Measurements from ENCODE around the genes PPP1CA and ALDH3B1.

GRCh38 chr11:67185497-67185929 lies 66.5 kb downstream of the KDM2A start:
- PRO-cap, 6 experiments = no peak in any of the 6 experiments
- RAMPAGE, long total RNA, 2 experiments = no peak in any of the 2 experiments
- RRBS = no CpG with 5 or more reads among the region's 9 CpGs

GRCh38 chr11:67228190-67228829 lies 38.0 kb upstream of the GRK2 start:
- PRO-cap, 6 experiments = no peak in any of the 6 experiments
- RAMPAGE, long total RNA, 2 experiments = no peak in any of the 2 experiments
- RRBS = no CpG with 5 or more reads among the region's 13 CpGs

DNA sequence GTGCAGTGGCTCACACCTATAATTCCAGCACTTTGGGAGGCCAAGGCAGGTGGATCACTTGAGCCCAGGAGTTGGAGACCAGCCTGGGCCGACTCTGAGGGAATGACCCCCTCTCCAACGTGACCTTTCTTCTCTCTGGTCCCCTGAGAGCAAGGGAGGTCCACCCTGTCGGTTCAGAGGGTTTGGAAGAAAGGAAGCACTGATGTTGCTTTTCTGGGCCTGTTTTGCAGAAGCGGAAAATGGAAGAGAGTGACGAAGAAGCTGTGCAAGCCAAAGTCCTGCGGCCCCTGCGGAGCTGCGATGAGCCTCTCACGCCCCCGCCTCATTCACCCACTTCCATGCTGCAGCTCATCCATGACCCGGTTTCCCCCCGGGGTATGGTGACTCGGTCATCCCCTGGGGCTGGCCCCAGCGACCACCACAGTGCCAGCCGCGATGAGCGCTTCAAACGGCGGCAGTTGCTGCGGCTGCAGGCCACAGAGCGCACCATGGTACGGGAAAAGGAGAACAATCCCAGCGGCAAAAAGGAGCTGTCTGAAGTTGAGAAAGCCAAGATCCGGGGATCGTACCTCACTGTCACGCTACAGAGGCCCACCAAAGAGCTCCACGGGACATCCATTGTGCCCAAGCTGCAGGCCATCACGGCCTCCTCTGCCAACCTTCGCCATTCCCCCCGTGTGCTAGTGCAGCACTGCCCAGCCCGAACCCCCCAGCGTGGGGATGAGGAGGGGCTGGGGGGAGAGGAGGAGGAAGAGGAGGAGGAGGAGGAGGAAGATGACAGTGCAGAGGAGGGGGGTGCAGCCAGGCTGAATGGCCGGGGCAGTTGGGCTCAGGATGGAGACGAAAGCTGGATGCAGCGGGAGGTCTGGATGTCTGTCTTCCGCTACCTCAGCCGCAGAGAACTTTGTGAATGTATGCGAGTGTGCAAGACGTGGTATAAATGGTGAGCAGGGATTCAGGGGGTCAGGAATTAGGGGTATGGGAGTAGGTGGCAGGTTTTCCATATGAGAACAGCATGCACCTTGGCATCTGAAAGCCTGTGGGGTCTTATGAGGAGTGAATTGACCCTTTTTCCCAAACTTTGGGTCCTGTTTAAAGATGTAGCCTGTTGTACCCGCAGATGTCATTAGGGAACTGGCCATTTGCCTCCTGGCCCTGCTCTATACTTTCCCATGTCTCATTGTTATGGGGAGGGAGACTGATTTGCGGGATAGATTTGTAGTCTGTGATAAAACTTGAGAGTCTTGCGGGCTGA lies 16.0 kb upstream of the GRK2 start:
- PRO-cap, 6 experiments = no peak in any of the 6 experiments
- RAMPAGE, long total RNA, 2 experiments = no peak in any of the 2 experiments
- RRBS = no CpG with 5 or more reads among the region's 42 CpGs

- PRO-cap, 6 experiments = no peak in any of the 6 experiments
- RAMPAGE, long total RNA, 2 experiments = no peak in any of the 2 experiments
- RRBS = no CpG with 5 or more reads among the region's 30 CpGs
These were observed 4.4 kb upstream of the ANKRD13D start for GRCh38 chr11:67284628-67285217.

DNA sequence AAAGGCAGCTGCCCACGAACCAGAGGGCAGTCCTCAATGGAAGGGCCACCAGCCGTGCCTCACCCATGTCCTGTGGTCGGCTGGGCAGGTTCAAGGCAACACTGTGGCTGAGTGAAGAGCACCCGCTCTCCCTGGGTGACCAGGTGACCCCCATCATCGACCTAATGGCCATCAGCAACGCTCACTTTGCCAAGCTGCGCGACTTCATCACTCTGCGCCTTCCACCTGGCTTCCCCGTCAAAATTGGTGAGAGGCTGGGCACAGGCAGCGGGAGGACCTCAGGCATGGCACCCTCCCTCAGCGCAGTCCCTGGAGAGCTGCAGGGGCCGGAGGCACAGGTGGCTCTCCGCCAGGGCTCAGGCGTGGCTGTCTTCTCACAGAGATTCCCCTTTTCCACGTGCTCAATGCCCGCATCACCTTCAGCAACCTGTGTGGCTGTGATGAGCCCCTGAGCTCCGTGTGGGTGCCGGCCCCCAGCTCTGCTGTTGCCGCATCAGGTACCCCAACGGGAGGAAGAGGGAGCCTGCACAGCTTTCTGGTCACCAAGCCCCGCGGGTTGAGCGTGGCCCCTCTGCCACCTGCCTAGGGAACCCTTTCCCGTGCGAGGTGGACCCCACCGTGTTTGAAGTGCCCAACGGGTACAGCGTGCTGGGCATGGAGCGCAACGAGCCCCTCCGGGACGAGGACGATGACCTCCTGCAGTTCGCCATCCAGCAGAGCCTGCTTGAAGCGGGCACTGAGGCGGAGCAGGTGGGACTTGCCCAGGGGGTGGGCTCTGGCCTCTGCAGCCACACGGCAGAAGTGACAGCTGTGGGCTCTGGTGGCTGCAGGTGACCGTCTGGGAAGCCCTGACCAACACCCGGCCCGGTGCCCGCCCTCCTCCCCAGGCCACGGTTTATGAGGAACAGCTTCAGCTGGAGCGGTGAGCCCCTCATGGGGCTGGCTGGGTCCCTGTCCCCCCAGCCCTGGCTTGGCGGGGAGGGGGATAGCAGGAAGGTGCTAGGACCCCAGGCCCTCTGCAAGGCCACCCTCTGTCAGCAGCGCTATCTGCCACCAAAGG lies 2.1 kb upstream of the SSH3 start:
- PRO-cap, 6 experiments = no peak in any of the 6 experiments
- RAMPAGE, long total RNA, 2 experiments = no peak in any of the 2 experiments
- RRBS = no CpG with 5 or more reads among the region's 46 CpGs

GRCh38 chr11:67316958-67317989 lies 13.9 kb downstream of the SSH3 start:
- PRO-cap, 6 experiments = peak in 6 of 6 experiments; most common plus-strand start chr11:67317498 (in 6); most common minus-strand start chr11:67317254 (in 6)
- RAMPAGE, long total RNA, 2 experiments = start-site peak on the plus strand in 1 of 2 experiments, at chr11:67317842-67317858 at its widest, 19 reads per replicate
- RRBS = 1% methylated on average over 27 of the region's 70 CpGs

DNA sequence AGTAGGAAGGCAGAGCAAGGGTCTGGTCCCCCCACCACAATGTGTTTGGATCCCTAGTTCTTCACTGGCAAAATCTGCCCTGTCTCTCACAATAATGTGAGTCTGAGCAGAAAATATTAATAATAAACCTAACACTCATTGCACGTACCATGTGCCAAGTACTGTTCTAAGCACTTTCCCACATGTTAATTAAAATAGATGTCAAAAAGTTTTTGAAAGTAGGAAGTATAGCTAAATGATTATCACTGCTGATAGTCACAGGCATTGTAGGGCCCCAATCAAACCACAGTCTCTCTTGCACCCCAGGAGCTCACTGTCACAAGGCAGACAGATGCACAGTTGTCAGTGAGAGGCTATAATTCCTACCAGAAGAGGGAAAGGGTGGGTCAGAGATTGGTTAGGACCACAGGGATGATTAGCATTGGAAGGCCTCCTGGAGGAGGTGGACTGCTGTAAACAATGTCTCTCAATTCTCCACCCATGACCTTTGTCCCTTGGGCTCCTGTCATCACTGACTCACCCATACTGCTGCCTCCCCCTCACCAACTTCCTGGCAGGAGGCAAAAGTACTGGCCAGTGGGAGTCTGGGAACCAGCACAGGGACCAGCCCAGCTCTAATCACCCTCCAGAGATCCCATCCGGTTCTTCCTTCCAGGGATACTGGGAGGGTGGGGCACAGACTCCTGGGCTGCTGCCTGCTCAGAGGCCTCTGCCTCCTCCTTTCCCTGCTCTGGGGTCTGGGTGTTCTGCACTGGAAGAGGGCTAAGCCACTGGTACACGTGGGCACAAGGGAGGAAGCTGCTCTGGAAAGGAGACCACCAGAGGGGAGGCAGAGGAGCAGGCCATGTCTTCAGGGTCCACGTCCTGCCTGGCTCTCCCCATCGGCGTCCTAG lies 1.1 kb upstream of the POLD4 start:
- PRO-cap, 6 experiments = peak in 3 of 6 experiments; most common plus-strand start position 576 of the sequence (in 2); most common minus-strand start position 513 of the sequence (in 2)
- RAMPAGE, long total RNA, 2 experiments = no peak in any of the 2 experiments
- RRBS = no CpG with 5 or more reads among the region's 6 CpGs

DNA sequence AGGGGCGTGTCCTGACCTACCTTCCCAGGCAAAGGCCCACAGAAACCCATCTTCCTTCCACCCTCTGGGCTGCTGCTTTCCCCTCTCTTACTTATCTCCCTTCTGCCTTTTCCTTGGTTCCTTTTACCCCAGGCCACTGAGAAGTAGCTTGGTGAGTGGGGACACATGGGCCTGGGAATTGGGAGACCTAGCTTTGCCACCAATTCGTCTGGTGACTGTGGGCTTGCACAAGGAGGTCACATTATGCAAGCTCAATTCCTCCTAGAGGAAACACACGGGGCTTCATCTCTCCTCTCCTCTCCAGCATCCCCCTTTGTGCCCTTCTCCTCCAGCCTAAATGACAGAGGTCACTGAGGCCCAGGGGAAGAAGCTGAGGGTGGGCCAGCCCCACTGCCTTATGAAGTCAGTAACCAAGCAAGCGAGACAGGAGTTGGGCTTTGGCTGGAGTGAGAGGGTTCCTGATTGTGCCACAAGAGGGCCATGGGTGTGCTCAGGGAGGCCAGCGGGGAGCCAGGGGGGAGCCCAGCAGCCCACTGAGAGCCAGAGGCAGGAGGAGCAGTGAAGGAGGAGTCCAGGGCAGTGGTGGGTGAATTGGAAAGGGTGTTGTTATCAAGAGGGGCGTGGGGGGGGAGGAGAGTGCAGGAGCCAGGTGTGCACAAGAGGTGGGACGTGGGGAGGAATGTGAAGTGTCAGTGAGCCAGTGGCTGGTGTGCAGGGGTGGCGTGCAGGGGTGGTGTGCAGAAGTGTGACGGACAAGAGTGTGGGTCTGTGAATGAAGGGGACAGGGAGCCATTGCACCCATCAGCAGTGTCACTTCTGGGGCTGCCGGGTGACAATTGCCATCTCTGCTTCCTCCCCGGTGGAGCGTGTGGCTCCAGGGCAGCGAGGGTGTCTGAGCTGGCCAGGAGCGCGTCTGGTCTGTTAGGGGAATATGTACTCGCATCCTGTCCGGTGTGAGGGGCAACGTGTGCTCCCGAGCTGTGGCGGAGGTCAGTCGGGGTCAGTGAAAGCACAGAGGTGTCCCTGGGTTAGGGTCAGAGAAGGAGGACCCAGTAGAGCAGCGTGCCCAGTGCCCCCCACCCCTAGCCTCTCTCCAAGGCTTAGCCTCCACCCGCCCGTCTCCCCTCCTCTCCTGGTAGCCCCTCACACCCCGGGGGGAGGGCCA lies 1.9 kb downstream of the CLCF1 start:
- PRO-cap, 6 experiments = no peak in any of the 6 experiments
- RAMPAGE, long total RNA, 2 experiments = no peak in any of the 2 experiments
- RRBS = 7% methylated on average over 5 of the region's 25 CpGs

DNA sequence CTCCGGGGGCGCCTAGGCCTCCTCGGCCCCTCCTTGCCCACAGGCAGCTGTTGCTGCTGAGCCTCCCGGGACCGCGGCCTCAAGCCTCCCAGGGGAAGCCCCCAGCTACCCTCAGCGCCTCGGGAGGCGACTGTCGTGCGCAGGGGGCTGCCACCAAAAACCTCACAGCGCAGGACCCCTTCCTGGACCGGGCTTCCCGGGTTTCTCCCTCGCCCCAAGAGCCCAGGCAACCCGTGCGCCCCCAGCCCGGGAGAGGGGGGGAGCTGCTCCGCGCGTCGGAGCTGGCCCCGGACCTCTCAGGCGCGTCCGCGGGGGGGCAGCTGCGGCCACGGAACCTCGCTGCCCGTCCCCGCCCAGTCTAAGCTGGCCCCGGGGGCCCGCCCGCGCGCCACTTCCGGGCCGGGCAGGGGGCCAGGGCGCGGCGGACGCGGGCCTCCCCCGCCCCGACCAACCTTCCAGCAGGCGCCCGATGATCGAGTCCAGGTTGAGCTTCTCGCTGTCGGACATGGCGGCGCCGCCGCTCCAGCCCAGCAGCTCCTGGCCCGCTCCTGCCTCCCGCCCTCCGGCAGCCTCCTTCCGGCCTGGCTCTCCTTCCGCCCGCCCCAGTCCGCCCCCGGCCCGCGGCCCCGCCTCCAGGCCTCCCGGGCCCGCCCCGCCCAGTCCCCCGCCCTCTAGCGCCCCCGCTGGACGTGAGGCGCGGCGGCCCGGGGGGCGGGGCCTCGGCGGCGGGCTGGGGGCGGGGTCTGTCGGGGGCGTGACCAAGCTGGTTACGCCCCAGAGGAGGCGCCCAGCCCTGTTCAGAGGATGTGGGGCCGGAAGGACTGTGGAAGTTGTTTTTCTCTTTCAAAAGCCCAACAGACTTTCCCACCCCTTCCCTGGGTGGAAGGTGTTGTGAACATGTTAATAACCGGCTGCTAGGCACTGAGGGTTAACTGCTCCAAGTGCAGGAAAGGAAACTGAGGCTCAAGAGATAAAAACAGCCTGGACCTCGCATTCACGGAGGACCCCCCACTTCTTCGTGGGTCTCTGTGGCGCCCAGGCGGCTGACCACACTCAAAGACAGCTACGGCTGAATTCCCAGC lies at the start of gene PPP1CA:
Gene PPP1CA, minus strand, starts transcription at position 583 of the 1,082 bp plus-strand sequence.
- PRO-cap, 6 experiments = peak in 6 of 6 experiments; most common plus-strand start position 800 of the sequence (in 6); most common minus-strand start position 308 of the sequence (in 4)
- RAMPAGE, long total RNA, 2 experiments = start-site peak on the minus strand in 2 of 2 experiments, centred at positions 560 to 566 of the sequence, 631 to 1,941 reads per replicate
- RRBS = 1% methylated on average over 45 of the region's 94 CpGs

DNA sequence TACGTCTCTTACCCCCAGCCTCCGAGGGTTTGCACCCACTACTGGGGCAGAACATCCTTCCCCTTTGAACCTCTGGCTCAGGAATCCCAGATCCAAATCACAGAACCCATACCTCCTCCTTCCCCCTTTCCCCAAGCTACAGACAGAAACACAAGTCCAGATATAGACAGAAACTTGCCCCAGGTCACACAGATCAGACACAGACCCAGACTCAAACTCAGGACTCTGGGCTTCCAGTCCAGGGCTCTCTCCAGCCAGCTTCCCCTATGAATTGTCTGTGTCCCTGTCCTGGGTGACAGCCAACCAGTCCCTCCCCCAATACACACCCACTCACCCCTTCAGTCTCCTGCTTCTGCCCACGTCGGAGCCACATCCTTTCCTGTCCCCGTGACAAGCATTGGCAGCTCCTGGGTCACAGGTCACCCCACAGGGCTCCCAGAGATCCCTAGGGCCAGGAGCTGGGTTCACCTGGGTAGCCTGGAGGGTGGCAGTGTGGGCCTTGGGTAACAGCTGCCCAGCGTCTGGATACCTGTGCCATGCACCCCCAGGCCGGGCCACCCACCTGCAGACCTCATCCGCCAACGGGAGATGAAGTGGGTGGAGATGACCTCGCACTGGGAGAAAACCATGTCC lies 770 bp downstream of the TBC1D10C start:
- PRO-cap, 6 experiments = no peak in any of the 6 experiments
- RAMPAGE, long total RNA, 2 experiments = no peak in any of the 2 experiments
- RRBS = 46% methylated on average over 4 of the region's 10 CpGs

DNA sequence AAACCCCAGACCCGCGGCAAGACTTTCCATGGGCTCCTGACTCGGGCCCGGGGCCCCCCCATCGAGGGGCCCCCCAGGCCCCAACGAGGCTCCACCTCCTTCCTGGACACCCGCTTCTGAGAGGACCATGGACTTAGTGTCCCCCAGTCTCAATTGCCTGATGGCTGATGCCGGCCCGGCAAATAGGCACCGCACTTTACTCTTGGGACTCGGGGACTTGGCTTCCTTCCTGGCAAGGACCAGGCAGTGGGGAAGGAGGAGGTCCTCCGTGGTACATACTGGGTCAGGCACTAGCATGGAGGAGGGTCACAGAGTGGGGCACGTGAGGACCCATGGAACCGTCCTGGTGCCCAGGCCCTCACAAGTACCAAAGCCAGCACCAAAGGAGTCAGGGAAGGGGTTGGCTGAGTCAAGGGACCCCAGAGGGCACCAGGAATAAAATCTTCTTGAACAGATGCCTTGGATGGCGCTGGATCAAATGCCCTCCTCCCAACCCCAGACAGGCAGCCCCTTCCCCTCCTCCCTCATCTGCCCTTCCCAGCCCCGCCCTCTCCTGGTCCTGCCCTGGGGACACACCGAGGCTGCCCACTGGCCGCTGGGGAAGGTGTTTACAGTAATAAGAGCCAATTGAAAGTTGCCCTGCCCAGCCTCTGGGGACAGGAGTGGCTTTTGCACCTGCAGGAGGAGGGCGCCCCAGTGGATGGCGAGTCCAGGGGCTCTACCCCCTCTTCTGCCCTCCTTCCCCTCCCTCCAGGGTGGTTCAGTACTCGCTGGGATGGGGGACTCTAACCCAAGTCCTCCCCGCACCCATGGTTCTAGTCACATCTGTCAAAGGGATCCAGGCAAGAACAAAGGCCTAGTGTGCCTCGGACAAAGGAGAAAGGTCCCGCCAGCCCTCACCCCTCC lies 5.6 kb upstream of the CARNS1 start:
- PRO-cap, 6 experiments = no peak in any of the 6 experiments
- RAMPAGE, long total RNA, 2 experiments = no peak in any of the 2 experiments
- RRBS = 52% methylated on average over 3 of the region's 24 CpGs

GRCh38 chr11:67438248-67438931 lies 908 bp upstream of the PTPRCAP start:
- PRO-cap, 6 experiments = no peak in any of the 6 experiments
- RAMPAGE, long total RNA, 2 experiments = no peak in any of the 2 experiments
- RRBS = 72% methylated on average over 6 of the region's 38 CpGs

DNA sequence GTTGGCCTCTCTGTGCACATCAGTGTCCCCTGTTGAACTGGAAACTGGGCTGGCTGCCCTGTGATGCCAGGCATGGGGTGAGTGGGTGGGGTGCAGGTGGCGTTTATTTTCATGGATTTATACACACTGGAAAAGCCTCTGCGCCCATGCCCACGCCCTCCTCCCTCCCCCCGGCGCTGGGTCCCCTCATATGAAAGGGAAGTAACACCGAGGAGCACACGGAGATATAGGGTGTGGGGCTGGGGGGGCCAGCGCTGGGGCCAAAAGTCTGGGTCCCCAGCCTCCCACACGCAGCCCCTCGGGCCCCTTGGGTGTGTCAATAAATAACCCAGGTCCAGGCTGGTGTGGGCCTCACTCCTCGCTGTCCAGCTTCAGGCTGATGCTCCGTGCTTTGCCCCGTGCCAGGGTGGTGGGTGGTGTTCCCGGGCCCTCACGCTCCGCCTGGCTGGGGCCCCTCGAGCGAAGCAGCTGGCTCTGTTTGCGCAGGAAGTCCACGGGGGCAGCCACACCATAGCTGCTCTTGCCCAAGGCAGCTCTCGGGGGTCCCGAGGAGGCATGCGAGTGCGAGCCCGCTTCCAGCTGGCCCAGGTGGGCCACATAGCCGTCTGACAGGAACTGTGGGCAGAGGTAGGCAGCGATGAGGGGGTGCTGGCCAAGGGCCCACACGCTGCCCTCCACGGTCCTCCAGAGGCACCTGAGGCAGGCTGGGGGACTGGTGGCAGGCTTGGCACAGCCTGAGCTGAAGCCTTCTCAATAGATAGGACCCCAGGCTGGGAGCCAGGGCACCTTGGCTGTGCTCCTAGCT lies 9.1 kb downstream of the AIP start:
- PRO-cap, 6 experiments = no peak in any of the 6 experiments
- RAMPAGE, long total RNA, 2 experiments = no peak in any of the 2 experiments
- RRBS = no CpG with 5 or more reads among the region's 29 CpGs

DNA sequence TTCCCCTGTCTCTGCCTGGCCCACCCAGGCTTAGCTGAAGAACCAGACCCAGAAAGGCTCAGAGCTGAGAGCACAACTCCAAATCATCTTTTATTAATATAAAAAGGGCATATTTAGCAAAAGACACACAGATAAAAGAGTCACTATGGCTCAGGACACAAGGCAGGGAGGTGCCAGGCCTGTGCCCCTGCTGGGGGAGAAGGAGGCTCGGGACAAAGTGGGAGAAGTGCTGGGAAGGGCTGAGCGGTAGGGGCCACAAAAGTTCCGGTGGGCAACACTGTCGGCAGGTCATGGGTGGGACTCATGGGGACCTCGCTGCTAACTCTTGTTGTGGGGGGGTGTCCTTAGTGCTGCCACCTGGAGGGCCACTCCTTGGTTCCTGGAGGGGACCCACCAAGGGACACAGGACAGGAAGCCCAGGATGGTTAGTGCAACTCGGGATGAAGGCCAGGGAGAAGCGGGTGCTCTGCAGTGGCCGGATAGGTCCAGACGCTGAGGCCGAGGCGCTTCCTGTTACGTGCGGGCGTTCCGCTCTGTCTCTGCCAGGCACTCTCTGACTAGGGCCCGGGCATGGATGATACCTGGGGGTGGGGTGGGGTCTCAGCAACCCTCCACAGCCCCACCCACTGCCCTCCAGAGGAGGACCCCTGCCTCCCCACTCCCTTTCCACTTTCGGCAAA lies 1.4 kb downstream of the CDK2AP2 start:
- PRO-cap, 6 experiments = no peak in any of the 6 experiments
- RAMPAGE, long total RNA, 2 experiments = no peak in any of the 2 experiments
- RRBS = 56% methylated on average over 4 of the region's 17 CpGs

GRCh38 chr11:67508307-67508912 lies 448 bp upstream of the CDK2AP2 start:
- PRO-cap, 6 experiments = peak in 6 of 6 experiments; most common plus-strand start chr11:67508492 (in 4); most common minus-strand start chr11:67508642 (in 6)
- RAMPAGE, long total RNA, 2 experiments = start-site peak on the minus strand in 1 of 2 experiments, at chr11:67508637-67508697 at its widest, 75 reads per replicate
- RRBS = 2% methylated on average over 39 of the region's 68 CpGs

GRCh38 chr11:67572645-67573272 lies 10.9 kb upstream of the GSTP1 start:
- PRO-cap, 6 experiments = no peak in any of the 6 experiments
- RAMPAGE, long total RNA, 2 experiments = no peak in any of the 2 experiments
- RRBS = no CpG with 5 or more reads among the region's 16 CpGs

GRCh38 chr11:67620714-67621146 lies 9.0 kb downstream of the NUDT8 start:
- PRO-cap, 6 experiments = no peak in any of the 6 experiments
- RAMPAGE, long total RNA, 2 experiments = no peak in any of the 2 experiments
- RRBS = no CpG with 5 or more reads among the region's 11 CpGs

DNA sequence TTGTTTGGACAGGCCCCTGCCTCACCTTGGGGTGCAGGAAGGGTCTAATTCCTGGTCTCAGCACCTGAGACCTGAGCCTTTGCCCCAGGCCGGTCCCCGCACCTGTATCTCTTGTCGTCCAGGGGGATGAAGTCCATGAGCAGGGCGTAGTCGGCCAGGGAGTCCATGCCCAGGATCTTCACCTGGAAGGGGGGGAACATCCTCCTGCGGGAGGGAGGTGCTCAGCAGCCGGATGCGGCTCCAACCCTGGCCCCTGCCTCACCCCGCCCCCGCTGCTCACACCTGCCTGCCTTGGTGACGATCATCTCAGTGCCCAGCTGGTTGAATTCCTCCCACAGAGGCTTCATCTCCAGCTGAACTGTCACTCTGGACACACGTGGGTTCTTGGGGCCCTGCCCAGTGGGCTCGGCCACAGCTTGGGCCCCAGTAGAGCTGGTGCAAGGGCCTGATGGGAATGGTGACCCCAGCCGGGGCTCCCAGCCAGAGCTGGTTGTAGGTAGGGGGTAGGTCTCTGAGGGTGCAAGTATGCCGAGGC lies 4.8 kb downstream of the TBX10 start:
- PRO-cap, 6 experiments = no peak in any of the 6 experiments
- RAMPAGE, long total RNA, 2 experiments = no peak in any of the 2 experiments
- RRBS = no CpG with 5 or more reads among the region's 15 CpGs

GRCh38 chr11:67997374-67998057 lies 6.4 kb downstream of the UNC93B1 start:
- PRO-cap, 6 experiments = no peak in any of the 6 experiments
- RAMPAGE, long total RNA, 2 experiments = no peak in any of the 2 experiments
- RRBS = no CpG with 5 or more reads among the region's 33 CpGs

DNA sequence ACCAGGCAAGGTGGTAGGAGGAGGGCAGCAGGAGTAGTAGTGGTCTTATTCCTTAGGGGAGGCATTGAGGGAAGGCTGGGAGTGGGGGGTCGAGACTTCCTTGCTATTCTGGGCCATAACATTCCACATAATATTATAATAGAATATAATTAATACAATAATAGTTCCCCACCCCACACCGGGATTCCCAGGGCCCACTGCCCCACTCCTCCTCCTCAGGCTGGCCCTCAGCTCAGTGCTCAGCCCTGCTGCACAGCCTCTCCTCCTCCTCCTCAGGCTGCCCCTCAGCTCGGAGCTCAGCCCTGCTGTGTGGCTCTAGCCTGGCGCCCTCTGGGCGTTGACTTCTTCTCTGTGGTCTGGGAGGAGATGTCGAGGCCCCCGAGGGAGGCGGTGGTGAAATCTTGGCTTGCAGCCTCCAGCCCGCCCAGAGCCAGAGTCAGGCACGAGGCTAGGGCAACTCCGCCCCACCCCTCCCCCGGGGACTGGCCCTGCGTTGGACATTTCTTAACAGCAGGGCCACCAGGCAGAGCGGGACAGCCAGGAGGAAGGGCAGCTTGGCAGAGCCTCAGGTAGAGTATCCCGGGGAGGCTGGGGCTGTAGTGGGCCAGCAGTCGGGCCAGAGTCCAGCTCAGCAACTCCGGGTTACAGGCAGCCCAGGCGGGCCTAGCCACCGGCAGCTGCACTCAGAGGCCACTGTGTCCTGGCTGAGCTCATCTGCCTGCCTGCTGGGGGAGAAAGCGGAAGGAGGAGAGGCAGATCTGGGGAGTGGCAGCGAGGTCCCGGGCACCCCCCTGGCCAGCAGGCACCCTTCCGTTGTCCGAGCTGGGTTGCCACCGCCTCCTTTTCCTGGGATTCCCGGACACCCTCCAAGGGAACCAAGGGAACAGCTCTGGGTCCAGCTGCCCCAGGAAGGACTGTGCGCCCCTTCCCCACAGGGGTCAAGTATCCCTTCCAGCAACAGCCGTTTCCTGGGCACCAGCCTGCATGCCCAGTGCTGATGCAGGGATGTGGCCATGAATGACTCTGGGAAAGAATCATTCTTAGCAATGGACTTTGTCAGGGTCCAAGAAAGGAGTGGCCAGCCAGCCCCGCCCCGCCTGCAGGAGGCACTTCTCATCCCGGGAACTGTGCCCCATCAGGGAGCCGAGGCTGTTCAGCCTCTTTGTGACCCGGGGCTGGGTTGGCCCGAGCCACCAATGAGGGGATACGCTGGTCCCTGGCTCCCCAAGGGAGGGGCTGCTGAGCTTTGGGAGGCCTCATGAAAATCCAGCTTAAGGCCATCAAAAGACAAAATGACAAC lies at the start of gene ALDH3B1:
Gene ALDH3B1, plus strand, starts transcription at position 504 of the 1,300 bp plus-strand sequence.
- PRO-cap, 6 experiments = peak in 5 of 6 experiments; most common plus-strand start position 507 of the sequence (in 2); most common minus-strand start position 339 of the sequence (in 4)
- RAMPAGE, long total RNA, 2 experiments = start-site peak on the plus strand in 2 of 2 experiments, centred at position 485 of the sequence, 29 to 37 reads per replicate
- RRBS = 10% methylated on average over 14 of the region's 35 CpGs